GM12892 (cell line): ENCODE results near the genes MTF1, OXCT2 and BMP8B.

DNA sequence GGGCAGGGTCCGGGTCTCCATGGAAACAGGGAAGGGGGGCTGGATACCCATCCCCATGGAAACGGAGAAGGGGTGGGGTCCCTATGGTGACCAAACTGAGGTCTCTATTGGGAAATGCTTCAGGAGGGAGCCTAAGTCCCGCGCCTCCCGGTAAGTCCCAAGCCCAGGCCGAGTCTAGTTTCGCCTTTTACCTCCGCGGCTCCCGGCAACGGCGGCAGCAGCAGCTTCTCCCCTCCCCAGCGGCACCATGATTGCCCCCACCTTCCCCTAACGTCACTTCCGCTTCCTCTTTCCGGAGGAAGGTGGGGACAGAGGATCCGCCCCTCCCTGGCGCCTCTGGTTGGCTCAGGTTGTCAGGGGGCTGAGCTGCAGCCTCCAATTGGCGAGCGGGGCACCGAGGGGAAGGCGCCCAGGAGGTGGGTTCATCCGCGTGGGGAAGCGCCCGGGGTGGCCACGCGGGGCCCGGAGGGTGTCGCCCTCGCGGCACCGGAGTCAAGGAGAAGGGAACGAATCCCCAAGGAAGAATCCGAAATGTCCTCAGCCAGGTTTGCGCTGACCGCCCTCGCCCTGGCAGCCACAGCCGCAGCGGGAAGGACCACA lies at the start of gene MTF1:
MTF1 (minus strand) TSS at position 253 of the 600 bp plus-strand sequence.
- RRBS = 1% methylated on average over 9 of the region's 40 CpGs

- RRBS = no CpG with 5 or more reads among the region's 1 CpG
Measured at GRCh38 chr1:38153701-38153956, 107.0 kb upstream of the POU3F1 start.

GRCh38 chr1:38427231-38428128 lies 380.9 kb upstream of the POU3F1 start:
- RRBS = no CpG with 5 or more reads among the region's 19 CpGs

- RRBS = 2% methylated on average over 27 of the region's 83 CpGs
Measured at GRCh38 chr1:38803789-38804712, 55.5 kb downstream of the RRAGC start.

GRCh38 chr1:39082216-39082675 lies 56.1 kb downstream of the NDUFS5 start:
- RRBS = 80% methylated on average over 4 of the region's 11 CpGs

- RRBS = no CpG with 5 or more reads among the region's 4 CpGs
Measured at GRCh38 chr1:39170117-39170539, 34.4 kb upstream of the MACF1 start.

GRCh38 chr1:39296356-39296660 lies 91.8 kb downstream of the MACF1 start:
- RRBS = no CpG with 5 or more reads among the region's 1 CpG

DNA sequence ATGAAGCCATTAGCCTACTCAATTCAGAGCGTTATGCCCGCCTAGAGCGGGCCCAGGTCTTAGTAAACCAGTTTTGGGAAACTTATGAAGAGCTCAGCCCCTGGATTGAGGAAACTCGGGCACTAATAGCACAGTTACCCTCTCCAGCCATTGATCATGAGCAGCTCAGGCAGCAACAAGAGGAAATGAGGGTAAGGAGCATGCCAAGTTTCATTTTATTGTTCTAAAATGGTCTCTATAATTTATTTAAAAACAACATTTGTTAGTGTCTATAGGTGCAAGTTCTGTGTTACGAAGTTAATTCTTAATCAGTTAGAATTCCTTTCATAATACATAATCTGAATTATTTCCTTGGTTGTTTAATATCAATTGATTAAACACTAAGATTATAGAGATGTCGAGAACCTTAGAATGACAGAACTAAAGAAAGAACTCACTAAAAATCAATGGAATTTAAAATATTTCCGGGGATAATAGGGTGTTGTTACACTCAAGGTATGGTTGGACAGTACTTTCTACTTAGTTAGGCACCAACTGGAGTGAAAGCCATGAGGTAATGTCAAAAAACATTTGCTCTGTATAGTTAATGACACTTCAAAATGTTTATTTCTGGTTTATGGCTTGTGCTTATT lies 56.9 kb upstream of the BMP8A start:
- RRBS = no CpG with 5 or more reads among the region's 7 CpGs

- RRBS = no CpG with 5 or more reads among the region's 3 CpGs
Measured at GRCh38 chr1:39444627-39444982, 46.8 kb upstream of the BMP8A start.

DNA sequence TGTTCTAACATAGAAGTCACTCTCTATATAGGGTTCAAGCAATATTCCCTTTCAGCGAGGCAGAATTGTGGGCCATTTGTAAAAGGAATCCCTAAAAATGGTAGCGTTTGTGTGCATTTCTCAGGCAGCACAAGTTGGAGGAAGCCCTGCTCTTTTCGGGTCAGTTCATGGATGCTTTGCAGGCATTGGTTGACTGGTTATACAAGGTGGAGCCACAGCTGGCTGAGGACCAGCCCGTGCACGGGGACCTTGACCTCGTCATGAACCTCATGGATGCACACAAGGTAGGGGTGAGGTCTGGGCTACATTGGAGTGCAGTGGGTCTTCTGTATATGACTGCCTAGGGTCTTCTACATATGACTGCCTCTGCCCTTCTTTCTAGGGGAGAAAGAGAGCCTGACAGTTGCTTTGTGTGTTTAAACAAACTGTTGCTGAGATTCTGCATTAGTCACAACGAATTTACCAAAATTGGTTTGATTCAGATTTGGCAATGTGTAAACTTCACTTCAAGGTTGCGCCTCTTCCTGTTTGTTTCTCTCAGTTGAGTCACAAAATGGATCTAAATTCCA lies 40.4 kb upstream of the BMP8A start:
- RRBS = no CpG with 5 or more reads among the region's 8 CpGs

DNA sequence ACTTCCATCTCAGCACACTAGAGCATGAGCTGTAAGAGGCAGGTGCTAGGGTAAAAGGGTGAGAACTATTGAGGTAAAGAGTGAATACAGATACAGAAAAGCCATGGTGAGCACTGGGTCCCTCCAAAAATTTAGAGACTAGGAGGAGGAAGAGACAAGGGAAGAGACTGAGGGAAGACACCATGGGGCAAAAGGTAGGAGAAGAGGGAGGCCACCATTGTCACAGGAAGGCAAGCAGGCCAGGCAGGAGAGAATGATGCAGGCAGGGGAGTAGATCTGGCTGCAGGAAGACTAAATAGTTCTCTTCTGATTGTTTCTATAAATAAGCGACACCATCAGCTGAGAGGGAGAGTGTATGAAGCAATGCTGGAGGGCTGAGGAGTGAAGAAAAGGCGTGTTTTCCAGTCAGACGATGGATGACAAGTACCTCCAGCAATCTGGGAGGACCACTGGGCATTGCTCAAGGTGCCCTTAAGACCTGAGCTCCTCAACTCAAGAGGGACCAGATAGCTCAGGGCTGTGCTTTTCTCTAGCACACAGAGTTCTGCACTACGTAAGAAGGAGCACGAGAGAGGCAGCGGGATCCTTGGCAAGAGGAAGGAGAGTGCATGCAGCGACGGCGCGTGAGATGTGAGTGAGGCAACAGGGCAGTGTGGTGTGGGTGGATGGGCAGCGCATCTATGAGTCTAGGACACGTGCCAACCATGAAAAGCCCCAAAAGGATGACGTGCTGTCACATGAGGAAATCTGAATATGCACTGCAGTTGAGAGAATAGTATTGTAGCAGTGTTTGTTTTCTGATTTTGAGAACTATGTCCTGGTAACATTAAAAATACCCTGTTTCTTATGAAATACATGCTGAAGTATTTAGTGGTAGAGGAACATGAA lies 36.1 kb downstream of the PABPC4 start:
- RRBS = no CpG with 5 or more reads among the region's 13 CpGs

- RRBS = no CpG with 5 or more reads among the region's 17 CpGs
Measured at GRCh38 chr1:39574244-39575348, 2.0 kb downstream of the PABPC4 start.

GRCh38 chr1:39770160-39770525 lies 1.0 kb downstream of the OXCT2 start:
- RRBS = no CpG with 5 or more reads among the region's 20 CpGs

DNA sequence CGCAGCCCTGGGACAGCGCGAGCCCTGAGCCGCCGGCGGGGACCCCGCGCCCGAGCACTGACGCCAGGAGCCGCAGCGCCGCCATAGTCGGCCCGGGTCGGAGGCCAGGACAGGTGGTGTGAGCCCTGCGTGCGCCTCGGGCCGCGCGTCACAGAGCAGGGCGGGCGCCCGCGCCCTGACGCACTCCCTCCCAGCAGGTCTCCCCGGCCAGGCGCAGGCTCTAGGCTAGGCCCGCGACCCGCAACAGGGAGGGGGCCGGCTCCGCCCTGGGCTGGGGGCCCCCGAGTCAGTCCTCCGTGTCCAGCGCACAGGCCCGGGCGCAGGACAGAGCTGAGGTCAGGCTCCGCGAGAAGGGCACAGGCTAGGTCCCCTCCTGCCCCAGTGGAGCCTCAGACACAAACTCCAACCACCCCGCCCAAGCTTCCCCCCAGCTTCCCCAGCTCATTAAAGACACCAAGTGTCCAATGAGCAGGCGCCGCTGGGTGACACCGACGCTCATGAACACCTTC lies at the start of gene OXCT2:
OXCT2 (minus strand) TSS at position 178 of the 509 bp plus-strand sequence.
- RRBS = 16% methylated on average over 3 of the region's 46 CpGs

DNA sequence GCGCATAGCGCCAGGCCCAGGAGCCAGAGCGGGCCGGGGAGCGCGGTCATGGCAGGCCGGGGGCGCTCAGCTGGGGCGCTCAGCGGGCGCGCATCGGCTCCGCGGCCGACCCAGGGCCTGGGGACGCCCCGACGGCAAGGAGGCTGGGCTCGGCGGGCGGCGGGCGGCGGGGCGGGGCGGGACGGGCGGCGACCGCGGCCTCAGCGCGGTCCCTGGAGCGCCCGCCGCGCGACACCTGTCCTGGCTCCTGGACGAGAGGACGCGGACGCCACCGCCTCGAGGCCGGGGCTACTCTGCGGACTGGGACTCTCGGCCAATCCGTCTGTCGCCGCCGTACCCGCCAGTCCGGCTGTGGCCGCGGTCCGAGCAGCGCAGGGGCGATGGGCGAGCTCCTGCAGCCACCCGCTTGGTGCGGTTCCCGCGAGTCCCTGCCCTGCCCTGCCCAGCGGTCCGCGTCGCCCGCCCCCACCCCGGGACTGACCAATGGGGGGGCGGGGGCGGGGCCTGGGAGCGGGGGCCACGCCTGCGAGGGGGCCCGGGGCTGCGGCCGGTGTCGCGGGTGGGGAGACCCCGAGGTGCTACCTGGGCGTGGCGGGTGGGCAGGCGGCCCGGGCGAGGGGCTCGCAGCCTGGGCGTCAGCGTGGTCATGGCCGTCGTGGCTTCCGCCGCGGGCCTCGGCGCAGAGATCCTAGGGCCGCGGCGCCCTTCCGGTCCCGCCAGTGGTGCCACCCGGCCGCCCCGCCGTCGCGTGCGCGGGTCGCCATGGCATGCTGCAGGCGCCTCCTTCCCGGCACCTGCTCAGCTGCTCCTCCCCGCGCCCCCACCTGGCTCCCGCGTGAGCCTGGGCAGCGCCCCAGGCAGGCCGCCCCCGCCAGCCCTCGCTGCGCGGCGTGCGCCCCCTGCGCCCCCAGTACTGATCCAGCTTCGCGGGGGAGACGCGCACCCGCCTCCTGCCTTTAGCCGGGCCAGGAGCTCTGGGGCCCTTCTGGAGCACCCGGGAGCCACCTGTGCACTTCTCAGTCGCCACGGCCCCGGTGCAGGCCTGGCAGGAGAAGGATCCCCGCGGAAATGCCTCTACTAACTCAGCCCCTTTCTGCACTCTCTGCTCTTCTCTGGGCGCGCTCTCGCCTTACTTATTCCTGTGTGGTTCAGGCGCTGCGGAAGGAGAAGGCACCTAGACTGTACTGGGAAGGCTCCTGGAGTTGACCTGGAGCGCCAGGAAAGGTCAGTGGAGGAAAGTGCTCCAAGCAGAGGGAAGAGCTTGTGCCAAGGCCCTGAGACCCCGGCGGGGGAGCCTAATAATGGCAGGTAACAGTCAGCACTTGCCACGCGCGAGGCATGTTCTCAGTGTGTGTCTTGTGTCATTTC lies at the start of gene BMP8B:
BMP8B (minus strand) TSS at position 430 of the 1,368 bp plus-strand sequence.
- RRBS = 2% methylated on average over 30 of the region's 148 CpGs

DNA sequence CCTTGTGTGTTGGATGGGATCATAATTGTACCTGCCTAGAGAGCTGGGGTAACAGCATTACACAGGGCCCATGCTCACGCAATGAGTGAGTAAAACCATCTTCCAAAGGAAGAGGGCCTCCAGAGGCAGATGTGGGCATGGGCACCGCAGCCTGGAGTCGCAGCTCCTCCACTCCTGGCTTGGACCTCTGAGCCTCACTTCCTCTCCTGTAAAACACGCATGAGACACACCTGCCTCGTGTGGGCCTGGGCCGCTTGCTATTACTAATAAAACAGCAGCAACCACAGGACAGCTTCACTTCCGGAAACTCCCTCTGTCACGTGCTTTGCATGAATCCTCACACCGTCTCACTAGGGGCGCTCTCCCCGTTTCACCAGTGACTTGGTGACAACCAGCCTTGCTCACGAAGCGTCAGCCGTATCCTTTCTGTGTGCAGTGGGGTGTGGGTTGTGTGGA lies 10.4 kb upstream of the BMP8B start:
- RRBS = no CpG with 5 or more reads among the region's 14 CpGs

- RRBS = no CpG with 5 or more reads among the region's 5 CpGs
Measured at GRCh38 chr1:39852538-39852893, 30.8 kb downstream of the TRIT1 start.

DNA sequence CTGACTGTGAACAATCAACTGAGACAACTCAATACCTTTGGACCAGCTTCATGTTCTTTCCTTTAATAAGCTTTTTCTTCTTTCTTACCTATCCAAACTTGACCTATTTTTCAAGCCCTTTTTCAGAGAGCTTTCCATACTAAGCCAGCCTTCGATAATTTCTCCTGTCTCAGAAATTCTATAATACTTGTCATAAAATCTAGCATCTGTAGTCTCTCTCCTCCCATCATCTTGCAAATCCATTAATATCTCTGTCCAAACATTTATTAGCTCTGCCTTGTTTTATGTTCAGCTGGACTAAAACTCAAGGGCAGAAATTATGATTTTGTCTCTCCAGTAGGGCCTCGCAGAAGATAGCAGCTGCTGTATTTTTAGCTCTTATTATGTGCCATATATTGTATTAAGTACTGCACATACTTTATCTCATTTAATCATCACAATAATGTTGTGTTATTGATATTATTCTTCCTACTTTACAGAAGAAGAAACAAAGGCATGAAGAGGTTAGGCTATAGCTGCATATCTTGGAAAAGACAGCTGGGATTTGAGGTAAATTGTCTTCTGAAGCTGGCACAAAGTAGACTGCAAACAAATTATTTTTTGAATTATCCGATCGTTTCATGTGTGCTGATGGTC lies 1.6 kb downstream of the TRIT1 start:
- RRBS = no CpG with 5 or more reads among the region's 4 CpGs

GRCh38 chr1:39896550-39897595 lies 4.8 kb downstream of the MYCL start:
- RRBS = no CpG with 5 or more reads among the region's 13 CpGs

- RRBS = 8% methylated on average over 1 of the region's 4 CpGs
Measured at GRCh38 chr1:40042254-40042889, 1.8 kb downstream of the CAP1 start.